Colon Carcinoma Metastatic in the Lung (tissue), 2 donors: ENCODE results near the gene KMT5B.

- PRO-cap, 2 experiments = no peak in any of the 2 experiments
Measured at GRCh38 chr11:68090504-68091173, 30.5 kb downstream of the CHKA start.

- PRO-cap, 2 experiments = no peak in any of the 2 experiments
Measured at GRCh38 chr11:68117821-68118271, 3.3 kb downstream of the CHKA start.

- PRO-cap, 2 experiments = no peak in any of the 2 experiments
Measured at GRCh38 chr11:68145094-68145645, 24.0 kb upstream of the CHKA start.

GRCh38 chr11:68212991-68213893, at the start of gene KMT5B:
KMT5B (minus strand) TSS chr11:68213296.
- PRO-cap, 2 experiments = peak in 2 of 2 experiments; most common minus-strand start chr11:68213599 (in 1)

DNA sequence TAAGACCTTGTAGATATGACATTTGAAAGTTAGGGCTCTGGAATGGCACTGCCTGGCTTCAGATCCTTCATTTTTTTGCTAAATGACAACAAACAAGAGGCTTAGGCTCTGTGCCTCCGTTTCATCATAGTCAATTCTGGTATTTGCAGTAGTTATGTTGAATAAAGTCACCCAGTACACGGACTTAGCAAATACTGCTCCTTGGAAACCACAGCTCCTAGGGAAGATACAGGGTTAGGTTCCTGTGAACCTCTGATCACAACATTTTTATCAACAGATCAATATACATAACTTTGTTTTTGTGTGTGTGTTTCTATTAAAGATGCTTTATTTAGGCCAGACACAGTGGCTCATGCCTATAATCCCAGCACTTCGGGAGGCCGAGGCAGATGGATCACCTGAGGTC, 3.0 kb upstream of the C11orf24 start:
- PRO-cap, 2 experiments = no peak in any of the 2 experiments

DNA sequence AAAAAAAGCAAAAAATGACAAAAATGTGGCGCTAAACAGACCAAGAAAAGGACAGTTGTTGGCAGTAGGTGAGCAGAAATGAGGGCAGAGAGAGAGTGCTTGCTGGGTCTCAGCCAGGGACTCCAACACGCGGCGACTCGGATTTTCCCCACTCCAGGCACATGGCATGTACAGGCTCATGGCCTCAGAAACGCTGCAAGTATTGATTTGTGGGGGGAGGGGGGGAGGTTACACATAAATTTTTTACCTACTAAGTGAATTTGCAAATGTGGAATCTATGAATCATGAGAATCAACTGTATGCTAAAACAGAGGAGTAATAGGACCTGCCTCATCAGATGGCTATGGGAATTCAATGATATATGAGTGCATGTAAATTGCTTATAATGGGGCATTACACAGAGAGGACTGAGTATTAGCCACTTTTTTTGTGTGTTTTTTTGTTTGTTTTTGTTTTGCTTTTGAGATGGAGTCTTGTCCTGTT, 4.4 kb upstream of the C11orf24 start:
- PRO-cap, 2 experiments = no peak in any of the 2 experiments

DNA sequence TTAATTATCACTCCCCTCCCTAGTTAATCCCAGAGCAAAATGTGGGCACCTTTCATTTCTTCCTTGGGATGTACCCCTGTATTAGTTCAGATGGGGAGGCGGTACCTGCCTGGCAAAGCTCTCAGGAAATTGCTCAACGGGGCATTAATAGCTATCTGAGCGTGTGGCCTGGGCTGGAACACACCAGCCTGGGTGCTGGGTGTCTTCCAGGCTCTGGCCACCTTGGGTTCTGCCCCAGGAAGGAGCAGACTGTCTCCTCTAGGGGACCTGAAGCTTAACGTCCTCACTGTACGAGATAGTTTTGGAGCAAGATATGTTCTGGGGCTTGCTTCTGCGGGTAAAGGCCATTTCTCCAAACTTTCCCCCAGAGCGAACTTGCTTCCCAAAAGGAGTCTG, 9.3 kb downstream of the LRP5 start:
- PRO-cap, 2 experiments = no peak in any of the 2 experiments

DNA sequence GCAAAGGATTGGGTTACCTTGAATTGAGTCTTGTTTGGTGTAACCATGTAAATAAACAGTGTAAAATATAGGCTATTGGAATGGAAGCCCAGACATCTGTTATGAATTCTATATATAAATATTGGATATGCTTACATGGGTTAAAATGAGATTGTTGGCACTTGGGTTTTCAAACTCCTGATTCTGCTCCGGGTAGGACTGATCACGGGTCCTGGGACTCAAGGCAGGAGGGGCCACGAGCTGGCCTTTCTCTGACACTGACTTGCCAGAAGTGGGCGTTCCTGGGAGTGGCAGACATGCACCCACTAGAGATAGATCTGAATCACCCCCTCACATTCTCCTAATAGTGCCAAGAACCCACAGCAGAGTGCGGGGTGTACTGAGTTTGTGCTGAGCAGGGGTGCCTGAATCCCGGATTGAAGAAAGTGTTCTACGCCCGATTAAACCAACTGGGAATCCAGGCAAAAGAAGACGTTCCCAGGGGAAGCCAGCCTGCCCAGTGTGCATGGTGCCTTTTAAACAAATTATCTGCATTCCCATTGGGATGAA, 26.0 kb downstream of the LRP5 start:
- PRO-cap, 2 experiments = no peak in any of the 2 experiments

DNA sequence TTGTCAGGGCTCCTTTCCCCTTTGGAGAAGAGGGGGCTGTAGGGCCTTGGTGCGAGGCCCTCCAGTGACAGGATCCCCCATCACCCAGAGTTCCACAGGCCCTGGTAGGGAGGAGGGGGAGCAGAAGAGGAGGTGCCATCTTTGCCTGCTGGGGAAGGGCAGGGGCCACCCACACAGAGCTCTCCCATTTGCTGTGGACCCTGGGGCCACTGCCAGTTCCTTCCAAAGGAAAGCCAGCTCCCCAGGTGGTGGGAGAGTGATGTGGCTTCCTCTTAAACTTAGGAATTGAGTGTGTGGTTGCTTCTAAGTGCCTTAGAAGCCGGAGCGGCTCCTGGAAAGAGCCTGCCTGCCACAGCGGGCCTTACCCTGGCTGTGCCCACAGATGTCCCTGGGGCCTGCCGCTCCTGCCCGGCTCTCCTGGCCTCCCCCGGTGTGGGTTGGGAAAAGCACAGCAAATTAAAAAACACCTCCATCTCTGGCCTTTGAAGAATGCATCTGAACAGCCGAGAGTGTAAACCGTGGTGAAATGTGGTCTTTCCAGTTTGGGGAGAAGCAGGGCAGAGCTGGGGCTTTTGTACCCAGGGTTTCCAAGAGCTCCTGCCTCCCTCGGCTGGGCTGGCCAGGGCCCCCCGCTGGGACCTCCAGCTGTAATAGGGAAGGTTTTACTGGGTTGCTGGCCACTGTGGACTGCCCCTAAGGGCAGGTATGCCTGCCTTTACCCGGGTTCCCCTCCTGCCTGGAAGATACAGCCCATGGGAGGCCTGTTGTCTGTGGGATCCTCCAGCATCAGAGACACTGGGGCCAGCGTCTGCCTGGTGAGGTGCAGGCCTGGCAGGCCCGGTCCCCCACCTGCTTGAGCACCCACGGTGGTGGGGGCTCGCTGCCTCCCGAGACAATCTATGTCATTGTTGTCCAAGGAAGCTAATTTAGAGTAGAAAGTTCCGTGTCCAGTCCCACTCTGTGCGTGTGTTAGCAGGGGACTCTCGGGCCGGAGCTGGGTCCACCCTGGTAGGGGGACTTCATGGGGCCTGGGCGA, 30.2 kb downstream of the LRP5 start:
- PRO-cap, 2 experiments = no peak in any of the 2 experiments

GRCh38 chr11:68371284-68372721, 59.4 kb downstream of the LRP5 start:
- PRO-cap, 2 experiments = no peak in any of the 2 experiments

GRCh38 chr11:68374087-68374550, 61.7 kb downstream of the LRP5 start:
- PRO-cap, 2 experiments = no peak in any of the 2 experiments

DNA sequence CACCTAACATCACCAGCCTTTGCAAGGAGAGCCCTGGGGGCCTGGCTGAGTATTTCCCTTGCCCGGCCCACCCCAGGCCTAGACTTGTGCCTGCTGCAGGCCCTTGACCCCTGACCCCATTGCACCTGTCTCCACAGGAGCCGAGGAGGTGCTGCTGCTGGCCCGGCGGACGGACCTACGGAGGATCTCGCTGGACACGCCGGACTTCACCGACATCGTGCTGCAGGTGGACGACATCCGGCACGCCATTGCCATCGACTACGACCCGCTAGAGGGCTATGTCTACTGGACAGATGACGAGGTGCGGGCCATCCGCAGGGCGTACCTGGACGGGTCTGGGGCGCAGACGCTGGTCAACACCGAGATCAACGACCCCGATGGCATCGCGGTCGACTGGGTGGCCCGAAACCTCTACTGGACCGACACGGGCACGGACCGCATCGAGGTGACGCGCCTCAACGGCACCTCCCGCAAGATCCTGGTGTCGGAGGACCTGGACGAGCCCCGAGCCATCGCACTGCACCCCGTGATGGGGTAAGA, 73.9 kb downstream of the LRP5 start:
- PRO-cap, 2 experiments = no peak in any of the 2 experiments

GRCh38 chr11:68399285-68399916, 61.2 kb upstream of the PPP6R3 start:
- PRO-cap, 2 experiments = no peak in any of the 2 experiments

DNA sequence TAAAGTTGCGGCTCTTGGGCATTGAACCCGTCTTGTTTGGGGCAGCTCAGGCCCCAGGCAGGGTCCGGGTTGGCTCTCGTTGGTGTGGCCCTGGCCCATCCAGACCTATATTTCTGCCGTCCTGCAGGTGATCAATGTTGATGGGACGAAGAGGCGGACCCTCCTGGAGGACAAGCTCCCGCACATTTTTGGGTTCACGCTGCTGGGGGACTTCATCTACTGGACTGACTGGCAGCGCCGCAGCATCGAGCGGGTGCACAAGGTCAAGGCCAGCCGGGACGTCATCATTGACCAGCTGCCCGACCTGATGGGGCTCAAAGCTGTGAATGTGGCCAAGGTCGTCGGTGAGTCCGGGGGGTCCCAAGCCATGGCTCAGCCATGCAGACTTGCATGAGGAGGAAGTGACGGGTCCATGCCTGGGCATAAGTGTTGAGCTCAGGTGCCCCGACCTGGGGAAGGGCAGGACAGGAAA, 57.2 kb upstream of the PPP6R3 start:
- PRO-cap, 2 experiments = no peak in any of the 2 experiments

GRCh38 chr11:68447591-68448018, 12.9 kb upstream of the PPP6R3 start:
- PRO-cap, 2 experiments = no peak in any of the 2 experiments

DNA sequence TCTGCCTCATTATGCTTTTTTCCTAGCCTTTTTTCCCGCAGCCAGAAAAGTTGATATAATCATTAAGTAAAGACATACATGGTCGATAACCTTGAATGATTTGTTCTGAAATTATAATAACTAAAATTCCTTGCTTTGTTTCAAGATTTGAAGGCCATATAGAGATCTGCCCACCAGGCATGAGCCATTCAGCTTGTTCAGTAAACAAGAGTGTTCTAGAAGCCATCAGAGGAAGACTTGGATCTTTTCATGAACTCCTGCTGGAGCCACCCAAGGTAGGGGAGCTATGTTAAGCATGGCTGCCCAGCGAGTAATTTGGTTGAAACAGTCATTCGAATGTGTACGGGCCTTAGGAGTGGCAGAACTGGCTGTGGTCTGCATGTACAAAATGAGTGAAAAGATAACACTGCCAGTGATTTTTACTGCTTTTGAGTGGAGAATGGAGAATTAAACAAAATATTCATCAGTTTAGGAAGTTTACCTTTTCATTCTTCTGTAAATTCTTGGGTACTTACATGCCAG, 103.7 kb downstream of the PPP6R3 start:
- PRO-cap, 2 experiments = no peak in any of the 2 experiments

DNA sequence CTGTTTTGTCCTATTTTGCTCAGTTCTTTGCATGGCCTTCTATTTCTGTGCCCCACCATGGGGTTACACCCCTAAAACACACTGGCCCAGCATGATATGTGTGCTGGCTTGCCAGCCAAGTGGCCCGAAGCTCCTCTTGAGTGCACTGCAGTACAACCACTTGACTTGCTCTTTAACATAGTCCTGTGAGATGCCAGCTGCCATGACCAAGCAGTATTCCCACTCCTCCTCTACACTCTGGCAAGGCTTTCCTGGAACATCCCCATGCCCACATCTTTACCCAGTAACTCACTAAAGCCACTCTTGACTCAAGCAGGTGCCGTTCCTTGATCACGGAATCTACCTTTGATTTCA, 102.9 kb upstream of the GAL start:
- PRO-cap, 2 experiments = no peak in any of the 2 experiments

DNA sequence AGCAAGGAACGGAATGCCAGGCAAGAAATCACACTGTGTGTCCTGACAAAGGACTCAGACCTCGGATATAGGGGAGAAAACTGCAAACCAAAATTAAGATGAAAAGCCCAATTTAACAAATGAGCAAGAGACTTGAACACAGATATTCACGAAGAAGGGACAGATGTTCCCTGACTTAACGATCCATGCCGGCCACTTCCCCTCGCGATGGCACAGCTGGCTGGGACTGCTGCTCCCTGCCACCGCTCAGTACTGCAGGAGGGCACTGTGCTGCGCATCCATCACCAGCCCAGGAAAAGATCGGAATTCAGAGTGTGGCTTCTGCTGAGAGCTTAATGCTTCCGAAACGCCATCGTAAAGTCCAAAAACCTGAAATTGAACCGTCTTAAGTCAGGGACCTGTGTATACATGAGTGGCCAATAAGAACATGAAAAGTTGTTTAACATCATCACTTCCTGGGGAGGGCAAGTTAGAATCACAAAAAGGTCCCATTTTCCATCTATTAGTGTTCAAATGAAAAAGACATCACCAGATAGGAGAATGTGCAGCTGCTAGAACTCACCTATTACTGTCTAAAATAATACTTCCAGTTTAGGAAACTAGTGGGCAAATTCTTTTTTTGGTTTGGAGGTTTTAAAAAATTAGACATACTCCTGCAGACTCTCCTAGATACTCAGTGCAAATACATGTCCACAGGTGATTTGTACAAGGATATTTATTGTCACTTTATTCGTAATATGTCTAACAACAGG, 67.6 kb upstream of the GAL start:
- PRO-cap, 2 experiments = no peak in any of the 2 experiments

DNA sequence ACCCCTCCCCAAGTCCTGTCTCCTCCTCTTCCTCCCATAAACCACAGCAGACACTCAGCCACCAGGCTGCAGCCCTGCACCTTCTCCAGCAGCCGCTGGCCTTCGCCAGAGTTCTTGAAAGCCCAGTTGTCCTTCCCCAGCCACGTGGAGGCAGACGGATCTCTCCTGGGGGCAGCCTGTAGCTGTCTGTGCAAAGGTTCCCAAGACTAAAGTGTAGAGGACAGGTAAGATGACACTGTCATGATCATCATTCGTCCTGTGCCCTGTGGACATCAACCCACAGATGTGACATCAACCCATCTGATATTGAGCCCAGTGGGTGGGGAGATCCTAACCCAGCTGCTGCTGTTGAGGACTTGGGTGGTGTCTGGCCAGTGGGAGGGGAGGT, 1.4 kb upstream of the GAL start:
- PRO-cap, 2 experiments = peak in 1 of 2 experiments; most common minus-strand start position 94 of the sequence (in 1)

DNA sequence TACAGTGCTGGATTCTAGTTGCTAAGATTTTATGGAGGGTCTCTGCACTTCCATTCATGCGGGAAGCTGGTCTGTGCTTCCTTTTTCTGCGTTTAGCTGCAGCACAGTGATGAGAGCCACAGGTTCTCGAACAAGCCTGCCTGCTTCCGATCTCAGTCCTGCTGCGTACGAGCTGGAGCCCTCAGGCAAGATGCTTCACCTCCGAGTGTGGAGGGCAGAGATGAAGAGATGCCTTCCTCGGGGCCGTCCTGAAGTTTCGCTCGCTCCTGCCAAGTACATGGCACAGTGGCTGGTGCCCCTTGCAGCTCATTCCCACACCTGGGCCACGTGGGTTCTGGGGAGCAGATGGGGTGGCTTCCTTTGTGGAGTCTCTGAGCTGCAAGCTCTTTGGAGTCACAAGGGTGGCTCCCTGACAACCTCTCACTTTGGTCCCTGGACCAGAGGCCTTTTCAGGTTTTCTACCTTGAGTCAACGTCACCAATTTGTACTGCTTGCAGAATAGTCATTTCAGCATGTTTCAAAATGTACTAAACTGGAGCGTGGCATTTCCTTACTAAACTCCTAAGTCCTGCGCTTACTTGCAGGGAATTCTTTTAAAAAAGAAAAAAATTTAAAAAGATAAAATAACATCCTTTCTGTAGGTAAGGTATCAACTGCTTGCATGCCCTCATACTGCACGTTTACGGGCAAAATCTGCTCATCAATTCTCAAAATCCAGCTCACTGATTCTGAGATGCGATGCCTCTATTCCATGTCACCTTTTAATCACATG, 19.6 kb upstream of the TESMIN start:
- PRO-cap, 2 experiments = no peak in any of the 2 experiments